HEK293 (cell line): ENCODE data around the genes ALDOB, PPP3R2, OR13F1 and OR13C8.

DNA sequence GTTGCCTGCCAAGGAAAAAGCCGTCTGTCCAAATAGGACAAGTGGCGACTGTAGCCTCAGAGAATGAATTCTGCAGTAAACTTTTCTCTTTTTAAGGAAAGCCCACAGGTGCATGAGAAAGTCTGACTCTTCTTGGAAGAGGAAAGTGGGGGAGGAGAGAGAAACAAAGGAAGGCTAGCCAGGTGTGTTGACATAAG lies 58.5 kb downstream of the BAAT start:
- PRO-cap: no peak
- RRBS, 2 experiments: no CpG with 5 or more reads among the region's 2 CpGs

DNA sequence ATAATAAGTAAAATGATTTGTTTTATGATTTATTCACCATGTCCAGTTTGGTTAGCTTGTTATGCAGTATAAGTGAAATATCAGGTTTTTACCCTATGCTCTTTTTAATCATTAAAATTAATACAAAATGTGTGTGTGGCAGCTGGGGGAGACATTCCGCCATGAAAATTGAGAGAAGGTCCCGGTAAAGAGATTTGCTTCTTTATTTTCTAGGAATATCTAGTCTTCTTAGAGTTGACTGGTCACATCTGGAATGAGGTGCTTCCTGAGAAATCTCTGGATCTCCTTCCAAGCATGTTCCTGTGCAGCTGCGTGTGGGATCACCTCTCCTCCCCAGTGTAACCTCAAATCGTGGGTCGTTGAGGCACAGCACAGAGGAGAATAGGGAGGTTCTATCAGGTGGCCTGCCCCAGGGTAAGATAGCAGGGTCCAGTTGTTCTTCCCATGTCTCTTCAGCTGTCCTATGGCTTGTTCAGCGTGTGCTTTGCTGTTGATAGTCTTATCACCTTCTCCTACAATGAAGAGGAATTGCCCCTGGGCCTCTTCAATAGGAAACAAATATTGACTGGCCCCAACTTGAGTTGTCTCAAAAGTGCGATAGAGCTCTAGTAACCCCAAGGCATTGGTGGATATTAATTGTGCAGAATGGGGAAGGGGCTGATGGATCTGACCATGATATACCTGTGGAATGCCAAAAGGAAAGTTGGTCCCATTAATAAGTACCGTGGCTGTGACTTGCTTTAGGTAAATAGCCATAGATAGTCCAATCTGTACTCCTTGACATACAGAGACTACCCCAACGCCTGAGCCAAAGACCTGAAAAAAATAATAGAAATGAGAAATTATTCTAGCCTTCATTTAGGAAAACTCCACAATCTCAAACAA lies 22.4 kb downstream of the BAAT start:
- PRO-cap: no peak
- RRBS, 2 experiments: no CpG with 5 or more reads among the region's 9 CpGs

GRCh38 chr9:101404876-101405516 lies 6.3 kb downstream of the ZNF189 start:
- PRO-cap: no peak
- RRBS, 2 experiments: no CpG with 5 or more reads among the region's 3 CpGs

GRCh38 chr9:101409160-101410045 lies 10.8 kb downstream of the ZNF189 start:
- PRO-cap: no peak
- RRBS, 2 experiments: no CpG with 5 or more reads among the region's 9 CpGs

- PRO-cap: no peak
- RRBS, 2 experiments: no CpG with 5 or more reads among the region's 8 CpGs
These were observed 14.2 kb downstream of the ALDOB start for GRCh38 chr9:101421074-101422146.

DNA sequence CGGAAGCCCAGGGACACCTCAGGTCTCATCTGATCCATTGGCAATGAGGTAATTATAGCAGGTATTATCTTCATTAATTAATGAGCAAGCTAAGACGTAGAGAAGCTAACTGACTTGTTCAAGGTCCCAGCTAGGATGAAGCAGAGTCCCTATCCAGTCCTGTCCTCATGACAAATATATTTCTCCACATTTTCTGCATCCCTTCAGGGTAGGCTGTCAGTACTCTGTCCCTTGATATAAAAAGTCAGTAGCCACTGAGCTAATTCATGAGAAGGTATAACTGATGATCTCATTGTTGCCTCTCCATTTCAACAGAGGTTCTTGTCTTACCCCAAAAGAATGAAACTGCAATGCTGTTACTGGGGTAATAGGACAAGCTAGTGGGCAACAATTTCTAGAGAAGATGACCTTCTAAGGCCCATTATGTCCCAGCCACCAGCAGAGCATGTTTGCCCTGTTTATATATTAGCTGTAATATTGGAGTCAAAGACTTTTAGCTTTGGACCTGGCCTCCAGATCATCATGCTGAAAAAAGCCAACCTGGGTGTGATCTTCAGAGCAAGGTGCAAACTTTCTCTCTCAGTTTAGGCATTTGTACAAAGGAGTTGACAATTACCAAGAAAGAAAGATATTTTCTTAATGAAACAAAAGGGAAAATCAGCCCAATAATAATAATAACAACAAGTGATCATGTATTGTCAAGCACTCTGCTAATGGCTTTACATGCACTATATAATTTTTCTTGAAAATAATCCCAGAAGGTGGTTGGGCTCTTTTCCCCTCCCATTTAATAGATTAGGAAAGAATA lies 3.5 kb downstream of the ALDOB start:
- PRO-cap: no peak
- RRBS, 2 experiments: no CpG with 5 or more reads among the region's 2 CpGs

- PRO-cap: no peak
- RRBS, 2 experiments: no CpG with 5 or more reads among the region's 5 CpGs
These were observed at the start of gene ALDOB for GRCh38 chr9:101435459-101436269. Gene ALDOB, minus strand, starts transcription at chr9:101435774.

DNA sequence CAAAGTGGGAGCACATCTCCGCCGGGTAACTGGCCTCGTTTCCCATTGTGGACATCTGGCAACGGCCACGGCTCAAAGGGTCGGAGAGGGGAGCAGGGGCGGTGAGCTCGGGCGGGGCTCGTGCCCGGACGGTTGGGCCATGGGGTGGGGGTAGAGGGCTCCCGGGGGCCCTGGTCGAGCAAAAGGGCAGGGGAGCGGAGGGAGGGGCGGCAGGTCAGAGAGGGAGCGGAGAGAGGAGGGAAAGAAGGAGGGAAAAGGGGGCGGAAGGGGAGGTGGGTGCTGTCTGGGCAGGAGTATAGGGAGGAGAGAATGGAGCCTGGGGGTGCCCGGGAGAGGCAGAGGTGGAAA lies at the start of gene PPP3R2:
TSS of gene PPP3R2 (minus strand) at position 94 of the 348 bp plus-strand sequence.
- PRO-cap: no peak
- RRBS, 2 experiments: 47 to 57% methylated on average over 5 to 8 of the region's 19 CpGs

DNA sequence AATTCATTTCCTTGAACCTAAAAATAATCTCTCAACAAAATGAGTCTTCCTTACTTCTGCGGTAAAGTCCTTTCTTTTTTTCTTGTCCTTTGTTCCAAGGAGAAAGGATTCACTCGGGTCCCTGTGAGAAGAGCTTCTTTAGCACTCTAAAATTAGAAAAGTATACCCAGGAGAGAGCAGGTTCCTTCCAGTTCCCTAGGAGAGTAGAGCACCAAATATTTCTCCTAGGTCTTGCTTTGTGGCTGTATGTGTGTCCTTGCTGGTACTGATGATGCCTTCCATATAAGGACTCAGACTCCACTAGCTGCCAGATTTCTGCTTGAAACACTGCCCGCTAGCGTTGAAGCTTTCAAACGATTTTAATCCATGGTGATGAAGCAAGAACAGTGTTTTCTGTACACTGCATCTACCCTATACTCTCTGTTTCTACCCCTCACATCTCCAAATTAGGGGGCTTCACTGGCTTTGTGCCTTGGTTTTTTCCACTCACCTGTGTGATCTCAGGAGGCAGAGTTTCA lies 2.5 kb upstream of the SMC2 start:
- PRO-cap: bidirectional peak, plus-strand start at position 352 of the sequence, minus-strand start at position 267 of the sequence
- RRBS, 2 experiments: no CpG with 5 or more reads among the region's 5 CpGs

DNA sequence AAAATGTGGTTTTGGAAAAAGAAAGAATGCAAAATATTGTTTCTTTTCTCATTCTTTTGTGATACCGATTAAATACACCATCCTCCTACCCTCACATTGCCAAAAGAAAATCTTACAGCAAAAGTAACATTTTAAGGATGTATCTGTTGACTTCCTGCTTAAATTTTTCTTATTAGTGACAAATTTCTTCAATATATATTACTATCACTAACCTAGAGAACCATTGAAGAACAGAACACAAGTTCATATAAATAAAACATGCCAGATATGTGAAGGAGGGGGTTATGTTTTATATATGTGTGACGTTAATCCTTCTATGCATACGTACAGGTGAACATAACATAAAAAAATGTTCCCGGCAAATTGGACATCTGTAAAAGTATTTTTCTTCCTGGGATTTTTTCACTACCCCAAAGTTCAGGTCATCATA lies at the start of gene OR13F1:
TSS of gene OR13F1 (plus strand) at position 350 of the 430 bp plus-strand sequence.
- PRO-cap: no peak
- RRBS, 2 experiments: no CpG with 5 or more reads among the region's 4 CpGs

GRCh38 chr9:104568912-104569350 lies at the start of gene OR13C8:
Gene OR13C8, plus strand, starts transcription at chr9:104569168.
- PRO-cap: no peak
- RRBS, 2 experiments: no CpG with 5 or more reads among the region's 4 CpGs

- PRO-cap: no peak
- RRBS, 2 experiments: no CpG with 5 or more reads among the region's 9 CpGs
These were observed 47.1 kb downstream of the NIPSNAP3B start for GRCh38 chr9:104810815-104811666.

GRCh38 chr9:104889262-104890017 lies 38.5 kb downstream of the ABCA1 start:
- PRO-cap: no peak
- RRBS, 2 experiments: no CpG with 5 or more reads among the region's 4 CpGs

GRCh38 chr9:104901442-104901988 lies 26.4 kb downstream of the ABCA1 start:
- PRO-cap: no peak
- RRBS, 2 experiments: no CpG with 5 or more reads among the region's 7 CpGs

- PRO-cap: no peak
- RRBS, 2 experiments: no CpG with 5 or more reads among the region's 3 CpGs
These were observed 15.2 kb downstream of the ABCA1 start for GRCh38 chr9:104912531-104913425.

GRCh38 chr9:105438198-105438802 lies 9.5 kb upstream of the FSD1L start:
- PRO-cap: no peak
- RRBS, 2 experiments: no CpG with 5 or more reads among the region's 7 CpGs

GRCh38 chr9:105439387-105439765 lies 8.5 kb upstream of the FSD1L start:
- PRO-cap: no peak

- PRO-cap: no peak
- RRBS, 2 experiments: 90 to 97% methylated on average over 3 of the region's 10 CpGs
These were observed 9.7 kb downstream of the FSD1L start for GRCh38 chr9:105457461-105457956.

DNA sequence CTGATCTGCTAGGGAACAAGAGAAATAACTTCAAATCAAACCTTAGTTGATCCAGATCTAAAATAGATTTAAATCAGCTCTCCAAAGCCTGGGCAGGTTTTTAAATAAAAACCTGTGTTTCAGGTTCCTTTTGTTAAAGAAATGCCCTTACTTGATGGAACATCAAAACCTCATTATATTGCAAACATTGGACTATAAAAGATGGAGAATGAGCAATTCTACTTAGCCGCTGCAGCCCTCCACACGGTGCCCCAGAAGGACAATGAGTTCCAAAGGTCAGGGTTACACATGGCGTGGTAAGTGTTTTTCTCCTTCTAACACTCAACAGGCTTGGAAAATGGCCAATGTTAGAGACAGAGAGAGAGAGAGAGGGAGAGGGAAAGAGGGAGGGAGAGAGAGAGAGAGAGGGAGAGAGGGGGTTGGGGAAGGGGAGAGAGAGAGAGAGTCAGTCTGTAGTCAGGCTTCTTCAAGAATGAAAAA lies 324.6 kb downstream of the TMEM38B start:
- PRO-cap: no peak
- RRBS, 2 experiments: no CpG with 5 or more reads among the region's 3 CpGs

GRCh38 chr9:106312995-106313245 lies 550.0 kb upstream of the ZNF462 start:
- PRO-cap: no peak
- RRBS, 2 experiments: no CpG with 5 or more reads among the region's 1 CpG